Right ventricle myocardium (tissue), 1 donor: ENCODE measurements around a stretch of chr5.

DNA sequence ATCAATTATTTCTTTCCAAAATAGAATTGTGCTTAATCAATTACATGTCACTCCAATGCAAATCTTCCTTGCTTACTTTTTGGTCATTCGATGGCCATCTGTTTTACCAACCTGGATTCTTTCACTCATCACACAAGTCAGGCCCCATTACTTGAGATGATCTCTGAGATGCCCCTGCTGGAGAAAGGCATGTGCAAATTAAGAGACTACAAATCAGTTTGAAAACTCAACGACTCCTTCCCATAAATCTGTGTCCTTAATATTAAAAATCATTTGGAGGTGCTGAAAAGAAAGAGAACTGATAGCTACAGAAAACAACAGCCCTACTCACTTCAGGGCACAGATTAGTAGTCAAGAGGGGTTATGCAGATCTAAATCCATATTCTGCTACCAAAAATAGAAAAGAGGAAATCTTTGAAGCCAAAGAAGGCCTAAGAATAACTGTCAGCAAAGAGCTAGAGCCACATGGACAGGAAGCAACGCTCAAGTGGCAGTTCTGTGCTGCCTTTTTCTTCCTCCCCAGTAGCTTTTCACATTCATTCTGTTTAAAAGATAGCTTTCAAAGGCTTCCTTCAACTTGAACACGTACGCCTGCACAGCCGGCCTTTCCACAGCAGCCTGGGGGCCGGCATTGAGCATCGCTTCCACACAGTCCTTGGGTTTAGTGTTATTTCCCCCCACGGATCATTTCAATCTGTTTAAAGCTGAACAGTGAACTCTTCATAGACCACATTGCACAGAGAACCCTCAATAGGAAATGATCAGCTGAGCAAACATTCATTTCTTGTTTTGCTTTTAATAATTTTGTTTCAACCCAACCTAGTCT lies 79.3 kb upstream of the MAP3K1 start:
- PRO-cap, 2 experiments: no peak in any of the 2 experiments

GRCh38 chr5:56816444-56817190 lies 1.3 kb downstream of the MAP3K1 start:
- PRO-cap, 2 experiments: peak in 2 of 2 experiments; most common plus-strand start chr5:56816708 (in 1); most common minus-strand start chr5:56816593 (in 1)

DNA sequence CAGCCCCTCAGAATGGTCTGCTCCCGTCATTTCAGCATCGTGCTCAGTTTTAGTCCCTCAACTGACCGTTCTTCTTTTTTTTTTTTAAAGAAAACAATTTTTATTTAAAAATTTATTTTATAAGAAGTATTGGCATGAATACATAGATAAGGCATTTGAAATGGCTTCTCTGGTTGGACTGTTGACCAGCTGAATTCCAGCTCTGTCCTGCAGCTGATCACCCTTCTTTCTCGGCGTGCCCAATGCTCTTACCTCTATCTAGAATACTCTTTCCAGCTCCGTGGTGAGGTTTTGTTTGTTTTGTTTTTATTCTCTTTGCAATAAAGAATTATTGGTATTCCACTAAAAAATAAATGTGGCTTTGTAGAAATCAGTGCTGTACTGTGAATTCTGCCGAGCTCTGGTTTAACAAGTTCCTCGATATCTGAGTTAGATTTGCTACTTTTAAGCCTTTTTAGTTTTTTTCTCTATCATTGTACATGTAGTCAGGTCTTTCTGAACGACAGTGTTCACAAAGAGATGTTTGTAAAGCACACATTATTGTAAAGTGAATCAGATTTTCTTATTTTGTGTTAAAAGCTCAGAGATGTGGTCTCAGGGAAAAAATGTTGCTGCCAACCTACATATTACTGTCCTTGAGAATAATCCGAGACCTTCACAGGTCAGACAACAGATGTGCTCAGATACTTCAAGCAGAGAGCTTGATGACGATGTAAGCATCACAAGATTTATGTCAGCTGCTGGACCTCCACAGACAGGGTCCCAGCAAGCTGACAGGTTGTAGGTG lies 10.7 kb downstream of the MAP3K1 start:
- PRO-cap, 2 experiments: no peak in any of the 2 experiments

GRCh38 chr5:57184402-57184601 lies 10.4 kb downstream of the GPBP1 start:
- PRO-cap, 2 experiments: no peak in any of the 2 experiments

DNA sequence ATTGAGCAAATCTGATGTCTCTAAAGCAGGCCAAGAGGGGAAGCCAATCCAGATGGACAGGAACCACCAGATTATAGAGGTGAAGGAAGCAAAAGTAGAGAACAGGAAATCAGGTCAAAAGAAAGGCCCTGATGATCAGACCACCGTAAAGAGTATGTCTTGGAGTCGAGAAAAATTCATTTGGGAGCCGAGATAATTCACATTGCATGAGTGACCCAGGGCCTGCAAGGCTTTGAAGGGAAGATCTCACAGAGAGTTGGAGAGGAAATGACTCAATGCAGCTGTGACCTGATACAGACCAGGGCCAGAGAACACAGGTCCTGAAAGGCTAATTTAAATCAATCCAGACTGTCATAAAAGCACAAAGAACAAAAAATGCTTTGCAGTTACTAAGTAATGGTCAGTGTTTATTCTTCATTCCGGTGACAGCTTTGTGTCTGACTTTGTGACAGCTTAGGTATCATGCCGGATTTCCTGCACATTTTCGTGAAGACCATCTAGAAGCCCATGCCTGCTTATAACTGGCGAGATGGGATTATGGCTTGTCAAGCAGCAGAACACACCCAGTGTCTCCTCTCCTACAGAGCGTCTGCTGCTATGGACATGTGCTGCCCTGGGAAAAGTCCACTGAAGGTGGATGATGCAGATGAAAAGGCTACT lies 5.7 kb upstream of the ACTBL2 start:
- PRO-cap, 2 experiments: no peak in any of the 2 experiments

GRCh38 chr5:57906743-57907051 lies 424.1 kb upstream of the ACTBL2 start:
- PRO-cap, 2 experiments: no peak in any of the 2 experiments

GRCh38 chr5:58453889-58454841 lies 5.7 kb downstream of the PLK2 start:
- PRO-cap, 2 experiments: no peak in any of the 2 experiments

DNA sequence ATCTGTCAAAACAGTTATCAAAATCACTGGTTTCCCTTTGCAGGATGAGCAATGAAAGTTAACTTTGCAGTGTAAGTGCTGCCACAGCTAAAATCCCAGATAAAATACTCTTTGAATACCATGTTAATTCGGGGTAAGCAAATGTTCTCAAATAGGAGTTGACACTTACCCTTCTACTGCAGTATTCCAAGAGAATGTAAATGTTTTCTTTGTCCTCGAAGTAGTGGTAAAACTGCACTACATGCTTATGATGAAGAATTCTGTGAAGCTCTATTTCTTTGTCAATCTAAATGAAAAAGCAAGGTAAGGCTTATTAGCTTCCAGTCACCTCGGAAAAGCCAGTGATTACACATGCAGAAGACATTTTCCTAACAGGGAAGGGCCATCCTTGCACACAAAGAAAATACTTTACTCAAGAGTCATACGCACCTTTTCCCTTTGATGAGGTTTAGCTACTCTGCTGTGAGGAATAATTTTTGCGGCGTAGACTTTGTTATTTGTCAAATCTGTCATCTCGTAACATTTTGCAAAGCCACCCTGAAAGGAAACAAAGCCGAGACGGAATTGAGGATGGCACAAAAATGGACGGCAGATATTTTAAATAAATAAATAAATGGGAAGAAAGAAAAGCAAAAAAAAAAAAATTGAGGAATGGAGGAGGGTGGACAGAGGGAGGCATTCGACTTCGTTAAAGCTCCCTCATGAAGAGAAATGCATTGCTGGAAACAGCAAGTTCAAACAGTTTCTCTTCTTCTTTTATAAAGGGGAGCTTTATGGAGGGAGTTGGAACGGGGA lies 1.1 kb downstream of the PLK2 start:
- PRO-cap, 2 experiments: no peak in any of the 2 experiments

GRCh38 chr5:59016186-59016454 lies 433.2 kb downstream of the RAB3C start:
- PRO-cap, 2 experiments: no peak in any of the 2 experiments

- PRO-cap, 2 experiments: no peak in any of the 2 experiments
These were observed 542.3 kb downstream of the RAB3C start for GRCh38 chr5:59124822-59125842.

GRCh38 chr5:59189220-59190217 lies 606.6 kb downstream of the RAB3C start:
- PRO-cap, 2 experiments: no peak in any of the 2 experiments

DNA sequence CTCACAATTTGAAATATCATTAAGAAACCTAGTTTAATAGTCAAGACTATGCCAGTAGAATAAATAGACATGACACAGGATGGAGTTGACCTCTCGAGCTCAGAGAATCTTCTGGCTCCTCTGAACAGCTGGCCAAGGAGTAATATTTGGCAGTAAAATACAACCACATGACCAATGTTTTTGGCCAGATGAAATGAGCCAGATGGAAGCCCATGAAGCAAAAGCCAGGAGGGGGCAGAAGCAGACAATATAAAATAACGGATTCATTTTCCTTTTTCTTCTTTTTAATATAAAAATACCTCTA lies 542.2 kb downstream of the PDE4D start:
- PRO-cap, 2 experiments: no peak in any of the 2 experiments

- PRO-cap, 2 experiments: no peak in any of the 2 experiments
These were observed 535.0 kb downstream of the PDE4D start for GRCh38 chr5:59358495-59359025.

DNA sequence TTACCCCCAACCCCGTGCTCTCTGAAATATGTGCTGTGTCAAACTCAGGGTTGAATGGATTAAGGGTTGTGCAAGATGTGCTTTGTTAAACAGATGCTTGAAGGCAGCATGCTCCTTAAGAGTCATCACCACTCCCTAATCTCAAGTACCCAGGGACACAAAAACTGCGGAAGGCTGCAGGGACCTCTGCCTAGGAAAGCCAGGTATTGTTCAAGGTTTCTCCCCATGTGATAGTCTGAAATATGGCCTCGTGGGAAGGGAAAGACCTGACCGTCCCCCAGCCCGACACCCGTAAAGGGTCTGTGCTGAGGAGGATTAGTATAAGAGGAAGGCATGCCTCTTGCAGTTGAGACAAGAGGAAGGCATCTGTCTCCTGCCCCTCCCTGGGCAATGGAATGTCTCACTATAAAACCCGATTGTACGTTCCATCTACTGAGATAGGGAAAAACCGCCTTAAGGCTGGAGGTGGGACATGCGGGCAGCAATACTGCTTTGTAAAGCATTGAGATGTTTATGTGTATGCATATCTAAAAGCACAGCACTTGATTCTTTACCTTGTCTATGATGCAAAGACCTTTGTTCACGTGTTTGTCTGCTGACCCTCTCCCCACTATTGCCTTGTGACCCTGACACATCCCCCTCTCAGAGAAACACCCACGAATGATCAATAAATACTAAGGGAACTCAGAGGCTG lies 429.5 kb downstream of the PDE4D start:
- PRO-cap, 2 experiments: no peak in any of the 2 experiments

GRCh38 chr5:59465057-59465769 lies 428.3 kb downstream of the PDE4D start:
- PRO-cap, 2 experiments: no peak in any of the 2 experiments

GRCh38 chr5:59543427-59543841 lies 350.1 kb downstream of the PDE4D start:
- PRO-cap, 2 experiments: no peak in any of the 2 experiments

DNA sequence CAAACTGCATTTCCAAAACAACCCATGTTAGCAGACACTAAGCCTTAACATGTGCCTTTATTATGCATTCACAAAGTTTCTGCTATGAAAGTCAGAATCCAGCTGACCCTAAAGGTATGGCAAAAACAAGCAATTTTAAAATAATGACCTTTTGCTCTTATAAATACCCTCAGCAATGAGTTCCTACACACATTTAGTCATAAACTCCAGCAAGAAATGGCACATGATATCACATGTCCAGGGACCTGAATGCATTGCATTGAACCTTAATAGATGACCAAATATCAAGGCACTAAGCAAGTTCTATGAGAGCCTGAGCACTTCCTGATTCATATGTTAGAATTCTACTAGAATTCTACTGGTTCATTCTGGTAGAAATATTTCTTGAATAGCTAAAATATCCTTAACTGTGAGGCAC lies 308.1 kb downstream of the PDE4D start:
- PRO-cap, 2 experiments: no peak in any of the 2 experiments

DNA sequence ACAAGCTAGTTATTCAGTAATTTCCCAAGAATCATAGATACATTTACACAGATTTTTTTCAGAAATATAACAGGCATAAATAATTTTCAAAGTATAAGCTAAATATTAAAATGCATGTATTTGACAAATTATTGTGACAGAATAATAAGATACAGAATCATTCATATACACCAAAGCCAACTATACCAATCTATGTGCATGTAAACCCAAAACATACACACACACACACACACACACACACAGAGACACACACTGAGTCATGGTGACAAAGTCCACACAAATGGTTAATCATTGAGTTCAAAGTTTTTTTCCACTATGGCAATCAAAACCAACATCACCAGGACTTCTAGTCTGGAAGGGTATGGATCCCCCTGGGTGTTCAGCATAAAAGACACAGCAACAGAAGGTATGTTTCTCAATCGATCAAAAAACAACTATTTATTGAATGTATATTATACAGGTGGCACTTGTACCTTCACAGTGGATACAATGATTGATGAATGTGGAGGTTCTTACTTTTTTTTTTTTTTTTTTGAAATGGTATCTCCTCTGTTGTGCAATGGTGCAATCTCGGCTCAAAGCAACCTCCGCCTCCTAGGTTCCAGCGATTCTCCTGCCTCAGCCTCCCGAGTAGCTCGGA lies 137.1 kb downstream of the PDE4D start:
- PRO-cap, 2 experiments: no peak in any of the 2 experiments

GRCh38 chr5:60538297-60538782 lies 161.6 kb downstream of the DEPDC1B start:
- PRO-cap, 2 experiments: no peak in any of the 2 experiments

DNA sequence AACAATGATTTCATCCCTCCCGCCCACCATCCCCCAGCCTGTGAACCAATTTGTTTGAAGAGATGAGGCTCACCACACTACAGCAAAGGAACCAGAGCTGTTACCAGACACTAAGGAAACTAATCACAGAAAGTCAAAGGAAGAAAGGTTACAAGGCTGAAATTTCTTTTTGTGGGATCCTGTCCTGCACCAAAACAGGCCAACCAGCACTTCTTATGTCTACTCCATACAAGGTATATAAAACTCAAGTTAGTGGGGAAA lies 158.4 kb downstream of the DEPDC1B start:
- PRO-cap, 2 experiments: no peak in any of the 2 experiments